Metastatic Breast Carcinoma in the Brain (tissue), 10 donors: ENCODE results near the genes C1QTNF3, RAI14 and SPEF2.

DNA sequence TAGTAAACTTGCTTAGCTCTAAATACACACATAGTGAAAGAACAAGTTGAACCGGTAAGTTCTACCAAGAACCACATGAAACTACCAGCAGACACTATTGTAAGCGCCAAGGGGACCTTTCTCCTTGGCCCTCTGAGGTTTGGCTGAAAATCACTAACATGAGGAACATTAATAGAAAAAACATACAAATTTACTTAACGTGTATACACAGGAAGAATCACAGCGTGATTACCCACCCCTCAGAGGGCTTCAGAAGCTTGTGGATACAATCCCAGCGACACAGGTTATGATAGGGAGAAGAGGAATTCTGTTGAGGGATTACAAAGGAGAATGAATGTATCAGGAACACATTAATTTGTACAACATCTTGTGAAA lies 1.6 kb upstream of the TARS1 start:
- PRO-cap, 10 experiments = peak in 2 of 10 experiments; most common plus-strand start position 97 of the sequence (in 2)

DNA sequence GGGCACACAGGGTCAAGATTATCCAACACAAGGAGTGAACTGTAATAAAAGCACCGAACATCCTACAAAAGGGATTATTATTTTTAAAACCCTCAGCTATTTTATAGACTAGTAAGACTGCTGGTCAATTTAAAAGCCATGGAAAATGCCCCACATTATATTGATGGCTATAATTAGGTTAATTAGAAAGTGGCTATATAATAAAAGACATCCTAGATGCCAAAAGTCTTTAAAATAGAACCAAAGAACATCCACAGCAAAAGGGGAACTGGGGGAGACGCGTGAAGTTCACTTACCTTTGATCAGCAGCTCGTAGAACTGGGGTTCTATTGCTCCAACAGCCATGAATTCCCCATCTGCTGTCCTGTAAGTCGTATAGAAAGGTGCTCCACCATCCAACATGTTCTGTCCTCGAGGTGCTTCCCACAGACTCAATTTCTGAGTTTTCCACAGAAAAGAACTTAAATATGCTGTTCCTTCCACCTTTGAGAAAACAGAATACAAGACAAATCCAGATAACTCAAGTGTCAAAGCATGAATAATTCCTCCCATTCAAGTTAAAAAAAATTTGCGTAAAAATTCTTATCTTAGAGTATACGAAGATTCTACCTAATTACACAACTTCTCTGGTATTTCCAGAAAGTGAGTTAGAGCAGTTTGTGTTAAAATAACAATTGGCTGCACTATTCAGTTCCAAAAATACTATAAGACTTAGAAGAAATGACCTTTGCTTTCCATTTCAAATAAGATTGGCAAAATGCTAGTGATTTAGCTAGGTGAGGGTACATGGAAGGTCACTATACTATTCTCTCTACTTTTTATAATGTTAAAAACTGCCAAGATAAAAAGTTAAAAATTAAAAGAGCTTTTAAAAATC lies 9.3 kb downstream of the AMACR start:
- PRO-cap, 10 experiments = no peak in any of the 10 experiments

DNA sequence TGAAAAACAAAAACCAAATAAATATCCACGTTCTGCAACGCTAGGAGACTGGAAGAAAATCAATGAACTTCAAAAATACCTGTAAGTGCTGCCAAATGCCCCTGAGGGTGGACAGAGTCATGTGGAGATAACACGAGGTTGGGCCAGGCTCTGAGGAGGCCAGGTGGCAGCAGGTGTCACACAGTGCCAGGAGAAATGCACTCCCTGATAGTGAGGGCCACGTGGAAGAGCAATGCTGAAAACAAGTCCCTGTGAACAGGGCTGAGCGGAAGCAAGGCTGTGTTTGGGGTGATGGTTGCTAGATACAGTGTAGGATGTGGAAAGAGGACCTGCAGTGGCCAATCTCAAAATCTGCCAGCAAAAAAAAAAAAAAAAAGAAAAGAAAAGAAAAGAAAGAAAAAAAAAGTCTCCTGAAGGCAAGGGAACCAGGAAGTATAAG lies 16.9 kb downstream of the C1QTNF3 start:
- PRO-cap, 10 experiments = no peak in any of the 10 experiments

GRCh38 chr5:34042555-34043545 lies at the start of gene C1QTNF3:
TSS of gene C1QTNF3 (minus strand) at chr5:34043213.
- PRO-cap, 10 experiments = peak in 1 of 10 experiments; most common minus-strand start chr5:34043213 (in 1)

DNA sequence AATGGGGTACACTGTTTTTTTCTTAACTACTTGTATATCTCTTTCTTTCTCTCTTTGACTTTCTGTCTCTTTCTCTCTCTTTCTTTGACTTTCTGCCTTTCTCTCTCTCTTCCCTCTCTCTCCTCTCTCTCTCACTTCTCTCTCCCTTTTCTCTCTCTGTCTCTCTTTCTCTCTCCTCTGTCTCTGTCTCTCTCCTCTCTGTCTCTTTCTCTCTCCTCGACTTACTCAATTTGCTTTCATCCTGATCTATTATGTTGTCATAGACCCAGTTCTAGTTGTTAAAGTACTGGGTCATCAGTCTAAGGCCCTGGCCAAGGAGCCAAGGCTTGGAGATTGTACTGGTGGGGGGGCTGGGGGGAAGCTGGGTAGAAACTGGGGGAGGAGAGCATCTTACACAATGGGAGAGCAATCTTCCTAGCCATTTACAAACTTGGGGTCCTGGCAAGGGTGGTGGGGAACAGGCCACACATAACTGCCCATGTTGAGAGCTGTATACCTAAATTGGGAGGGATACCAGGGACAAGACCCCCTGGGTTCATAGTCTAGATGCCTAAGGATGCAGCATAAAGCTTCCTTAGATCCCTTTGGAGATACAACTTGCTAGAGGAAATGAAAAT lies 20.3 kb upstream of the C1QTNF3 start:
- PRO-cap, 10 experiments = no peak in any of the 10 experiments

GRCh38 chr5:34167301-34167985 lies 124.4 kb upstream of the C1QTNF3 start:
- PRO-cap, 10 experiments = no peak in any of the 10 experiments

- PRO-cap, 10 experiments = no peak in any of the 10 experiments
Measured at GRCh38 chr5:34189234-34190241, 146.5 kb upstream of the C1QTNF3 start.

DNA sequence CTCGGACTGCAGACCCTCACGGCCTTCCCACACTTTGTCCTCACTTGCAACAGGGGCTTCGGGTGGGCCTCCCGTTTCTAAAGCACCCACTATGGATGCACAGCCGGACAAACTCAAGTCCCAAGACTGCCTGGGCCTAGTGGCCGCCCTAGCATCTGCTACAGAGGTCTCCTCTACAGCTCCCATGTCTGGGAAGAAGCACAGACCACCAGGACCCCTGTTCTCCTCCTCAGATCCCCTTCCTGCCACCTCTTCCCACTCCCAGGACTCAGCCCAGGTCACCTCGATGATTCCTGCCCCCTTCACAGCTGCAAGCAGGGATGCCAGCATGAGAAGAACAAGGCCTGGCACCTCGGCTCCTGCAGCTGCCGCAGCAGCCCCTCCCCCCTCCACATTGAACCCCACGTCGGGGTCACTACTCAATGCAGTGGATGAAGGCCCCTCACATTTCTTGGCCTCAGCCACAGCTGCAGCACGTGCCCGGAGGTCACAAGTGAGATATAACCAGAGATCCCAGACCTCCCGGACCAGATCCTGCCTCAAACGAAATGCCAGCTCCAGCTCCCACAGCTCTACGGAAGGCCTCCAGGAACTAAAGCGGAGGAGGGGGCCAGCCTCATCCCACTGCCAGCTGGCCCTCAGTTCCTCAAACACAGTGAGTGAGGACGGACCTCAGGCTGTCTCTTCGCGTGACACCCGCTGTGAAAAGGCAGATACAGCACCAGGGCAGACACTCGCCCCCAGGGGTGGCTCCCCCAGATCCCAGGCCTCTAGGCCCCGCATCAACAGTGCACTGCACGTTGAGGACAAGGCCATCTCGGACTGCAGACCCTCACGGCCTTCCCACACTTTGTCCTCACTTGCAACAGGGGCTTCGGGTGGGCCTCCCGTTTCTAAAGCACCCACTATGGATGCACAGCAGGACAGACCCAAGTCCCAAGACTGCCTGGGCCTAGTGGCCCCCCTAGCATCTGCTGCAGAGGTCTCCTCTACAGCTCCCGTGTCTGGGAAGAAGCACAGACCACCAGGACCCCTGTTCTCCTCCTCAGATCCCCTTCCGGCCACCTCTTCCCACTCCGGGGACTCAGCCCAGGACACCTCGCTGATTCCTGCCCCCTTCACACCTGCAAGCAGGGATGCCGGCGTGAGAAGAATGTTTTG lies 149.8 kb upstream of the C1QTNF3 start:
- PRO-cap, 10 experiments = no peak in any of the 10 experiments

DNA sequence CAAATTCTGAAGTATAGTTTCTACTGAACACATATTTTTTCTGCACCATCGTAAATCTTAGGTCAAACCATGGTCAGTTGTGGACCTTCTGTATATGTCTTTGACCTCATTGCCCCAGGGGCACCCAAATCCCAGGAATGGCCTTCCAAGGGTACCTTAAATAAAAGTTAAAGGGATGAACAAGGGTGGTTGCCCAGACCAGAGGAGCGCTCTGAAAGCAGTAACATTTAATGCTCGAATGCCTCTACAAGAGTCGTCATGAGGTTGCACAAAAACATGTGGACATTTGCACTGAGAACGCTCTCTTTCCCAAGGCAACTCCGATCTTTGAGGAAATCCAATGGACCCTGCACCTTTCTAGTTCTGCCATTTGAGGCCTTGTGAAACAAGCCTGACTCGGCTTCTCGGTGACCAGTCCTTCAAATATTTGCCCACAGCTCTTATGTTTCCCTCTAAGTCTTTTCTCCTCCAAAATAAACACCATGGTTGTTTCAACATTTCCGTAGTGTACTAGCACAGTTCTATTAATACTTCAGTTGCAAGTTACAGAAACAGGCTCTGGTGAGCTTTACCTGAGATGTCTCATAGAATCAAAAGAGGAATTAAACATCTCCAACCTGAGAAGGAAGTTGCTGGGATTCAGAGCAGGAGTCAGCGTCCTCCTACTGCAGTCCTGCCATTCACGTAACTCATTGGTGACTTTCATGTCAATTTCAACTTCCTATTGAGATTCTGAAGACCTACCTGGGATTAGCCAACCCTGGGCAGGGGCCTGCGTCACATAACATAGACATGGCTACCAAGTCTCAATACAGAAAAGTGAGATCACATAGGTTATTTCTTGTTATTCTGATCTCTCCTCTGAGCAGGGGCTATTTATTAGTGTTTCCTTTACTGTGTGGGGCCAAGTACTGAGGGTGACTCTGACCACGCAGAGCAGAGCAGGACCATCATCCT lies 168.8 kb upstream of the RAI14 start:
- PRO-cap, 10 experiments = peak in 7 of 10 experiments; most common plus-strand start position 620 of the sequence (in 5); most common minus-strand start position 329 of the sequence (in 3)

DNA sequence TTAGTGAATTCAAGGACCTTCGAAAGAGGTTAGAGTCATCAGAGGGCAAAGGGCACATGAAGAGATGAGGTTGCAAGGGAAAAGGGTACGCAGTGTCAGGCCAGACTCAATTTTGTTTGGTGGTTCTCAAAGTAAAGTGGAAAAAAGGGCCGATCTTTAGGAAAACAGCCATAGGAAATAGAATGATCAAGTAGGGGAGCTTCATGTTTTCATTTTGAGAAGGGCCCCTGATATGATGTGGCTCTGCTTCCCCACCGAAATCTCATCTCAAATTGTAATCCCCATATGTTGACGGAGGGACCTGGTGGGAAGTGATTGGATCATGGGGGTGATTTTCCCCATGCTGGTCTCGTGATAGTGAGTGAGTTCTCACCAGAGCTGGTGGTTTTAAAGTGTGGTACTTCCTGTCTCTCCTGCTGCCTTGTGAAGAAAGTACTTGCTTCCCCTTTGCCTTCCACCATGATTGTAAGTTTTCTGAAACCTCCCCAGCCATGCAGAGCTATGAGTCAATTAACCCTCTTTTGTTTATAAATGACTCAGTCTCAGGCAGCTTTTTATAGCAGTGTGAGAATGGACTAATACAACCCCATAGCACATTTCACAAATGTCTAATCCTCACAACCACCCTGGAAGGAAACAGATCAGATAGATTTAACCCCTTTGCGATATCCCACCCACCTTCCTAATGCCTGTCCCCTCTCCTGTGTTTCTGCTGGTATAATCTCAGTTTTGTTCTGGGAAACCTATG lies 157.2 kb upstream of the RAI14 start:
- PRO-cap, 10 experiments = no peak in any of the 10 experiments

DNA sequence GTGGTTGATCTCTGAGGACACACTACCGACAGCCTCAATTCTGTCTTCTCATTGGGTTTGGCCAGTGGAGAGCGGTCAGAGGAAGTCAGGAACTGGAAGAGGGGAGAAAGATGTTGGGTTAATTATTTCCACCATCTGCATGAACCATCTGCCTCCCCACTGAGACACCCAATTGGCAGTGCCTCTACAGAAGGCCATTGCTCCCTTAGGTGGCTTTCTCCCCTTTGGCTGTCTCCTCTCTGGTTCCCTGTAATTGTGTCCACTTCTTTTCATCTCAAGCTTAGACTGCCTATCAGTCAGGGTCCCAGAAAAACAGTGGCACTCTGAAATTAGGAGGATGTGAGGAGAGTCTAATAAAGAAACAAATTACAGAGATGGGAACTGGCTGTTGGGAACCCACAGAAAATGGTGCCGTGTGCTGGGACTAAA lies 154.2 kb upstream of the RAI14 start:
- PRO-cap, 10 experiments = no peak in any of the 10 experiments

DNA sequence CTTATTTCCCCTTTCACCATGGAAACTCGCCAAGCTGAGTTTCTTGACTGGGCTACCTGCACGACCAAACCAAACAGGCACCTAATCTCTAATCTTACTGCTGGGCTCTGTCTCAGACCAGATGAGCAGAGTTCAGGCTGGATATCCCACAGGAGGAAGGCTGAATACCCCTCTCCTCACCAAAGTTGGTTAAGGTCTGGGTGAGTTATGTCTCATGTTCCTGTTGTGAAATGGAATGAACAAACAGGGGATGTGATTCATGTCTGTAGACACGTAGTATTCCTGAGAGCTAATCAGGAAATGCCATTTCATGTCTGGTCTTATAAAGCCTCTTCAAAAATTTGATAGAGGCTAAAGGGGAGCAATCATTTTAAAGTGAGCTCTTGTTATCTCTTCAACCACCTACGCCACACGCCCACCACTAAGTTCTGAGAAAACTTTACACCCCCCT lies 70.0 kb upstream of the RAI14 start:
- PRO-cap, 10 experiments = peak in 1 of 10 experiments; most common plus-strand start position 336 of the sequence (in 1)

DNA sequence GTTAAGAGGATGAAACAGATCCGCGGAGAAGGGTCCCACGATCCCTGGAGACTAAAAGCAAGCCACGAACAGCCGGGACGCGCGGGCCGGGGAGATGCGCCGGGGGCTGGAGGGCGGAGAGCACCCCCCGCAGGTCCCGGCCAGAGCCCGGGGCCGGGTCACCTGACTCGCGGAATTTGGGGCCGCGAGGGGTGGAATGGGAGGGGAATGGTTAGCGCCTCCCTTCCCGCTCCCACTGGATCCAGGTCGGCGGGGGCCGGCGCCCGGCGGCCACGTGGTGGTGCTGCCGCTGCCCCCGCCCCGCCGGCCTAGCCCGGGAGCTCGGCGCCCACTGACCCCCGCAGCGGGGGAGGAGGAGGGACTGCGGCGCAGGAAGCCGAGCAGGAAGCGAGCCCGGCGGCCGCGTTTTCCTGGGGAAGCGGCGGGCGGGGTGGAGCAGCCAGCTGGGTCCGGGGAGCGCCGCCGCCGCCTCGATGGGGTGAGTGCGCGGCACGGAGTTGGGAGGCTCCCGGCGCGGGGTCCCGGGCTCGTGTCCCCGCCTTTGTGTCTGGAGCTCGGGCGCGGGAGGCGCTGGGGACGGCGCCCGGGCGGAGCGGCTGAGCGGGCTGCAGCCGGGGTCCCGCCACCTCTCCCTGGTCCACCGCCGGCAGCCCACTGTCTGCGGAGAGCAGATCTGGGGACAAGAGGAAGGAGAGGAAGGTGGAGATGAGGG lies at the start of gene RAI14:
Gene RAI14 (plus strand): TSS at position 331 of the 712 bp plus-strand sequence.
- PRO-cap, 10 experiments = peak in 9 of 10 experiments; most common plus-strand start position 341 of the sequence (in 7); most common minus-strand start position 164 of the sequence (in 8)

- PRO-cap, 10 experiments = no peak in any of the 10 experiments
Measured at GRCh38 chr5:34911287-34911972, 3.9 kb downstream of the RAD1 start.

- PRO-cap, 10 experiments = peak in 1 of 10 experiments; most common plus-strand start chr5:35199191 (in 1)
Measured at GRCh38 chr5:35198559-35199490, 31.5 kb downstream of the PRLR start.

DNA sequence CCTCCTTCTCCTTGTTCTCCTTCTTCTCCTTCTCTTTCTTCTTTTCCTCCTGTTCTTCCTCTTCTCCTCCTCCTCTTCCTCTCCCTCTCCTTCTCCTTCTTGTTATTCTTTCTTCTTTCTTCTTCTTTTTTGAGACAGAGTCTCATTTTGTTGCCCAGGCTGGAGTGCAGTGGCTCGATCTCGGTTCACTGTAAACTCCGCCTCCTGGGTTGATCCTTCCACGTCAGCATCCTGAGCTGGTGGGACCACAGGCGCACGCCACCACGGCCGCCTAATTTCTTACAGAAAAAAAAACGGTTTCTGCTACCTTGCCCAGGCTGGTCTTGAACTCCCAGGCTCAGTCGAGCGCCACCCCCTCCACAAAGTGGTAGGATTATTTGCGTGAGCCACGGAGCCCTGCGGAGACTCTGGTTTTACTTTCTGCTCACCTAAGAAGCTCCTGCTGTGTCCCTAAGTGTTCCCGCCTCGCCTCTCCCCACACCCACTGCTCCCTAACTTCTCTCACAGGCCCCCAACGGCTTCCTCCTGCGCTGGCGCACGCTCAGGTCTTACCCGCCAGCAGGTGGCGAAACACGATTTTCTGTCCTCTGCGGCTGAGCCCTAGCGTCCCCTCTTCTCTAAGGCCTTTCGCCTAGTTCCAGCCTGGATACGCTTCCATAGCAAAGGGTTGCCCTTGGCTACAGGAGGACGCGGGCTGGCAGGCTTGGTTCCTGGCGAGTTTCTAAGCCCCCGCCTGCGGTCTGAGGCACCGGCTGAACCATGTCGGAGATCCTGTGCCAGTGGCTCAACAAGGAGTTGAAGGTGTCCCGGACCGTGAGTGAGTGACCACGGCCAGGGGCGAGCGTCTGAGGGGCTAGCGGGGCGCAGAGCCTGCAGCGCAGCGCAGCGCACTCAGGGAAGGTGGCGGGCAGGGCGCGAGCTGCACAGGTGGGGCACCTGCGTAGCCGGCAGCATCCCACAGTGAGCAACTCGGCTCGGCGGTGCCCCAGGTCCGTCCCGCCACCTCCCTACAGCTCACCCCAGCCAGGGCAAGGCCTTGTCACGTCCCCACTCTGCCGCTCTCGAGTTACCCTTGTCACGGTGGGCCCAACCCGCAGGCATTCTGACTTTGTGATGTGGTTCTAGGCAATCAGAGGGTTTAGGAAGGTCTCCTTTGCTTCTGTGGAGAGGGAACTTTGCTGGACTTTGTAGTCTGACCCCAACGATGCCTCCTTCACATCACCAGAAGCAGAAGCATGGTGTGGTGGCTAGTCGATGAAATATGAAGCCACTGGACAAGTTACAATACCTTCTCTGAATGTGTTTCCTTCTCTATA lies at the start of gene SPEF2:
Gene SPEF2 (plus strand): TSS at position 625 of the 1,316 bp plus-strand sequence.
- PRO-cap, 10 experiments = peak in 10 of 10 experiments; most common plus-strand start position 662 of the sequence (in 9); most common minus-strand start position 486 of the sequence (in 4)

DNA sequence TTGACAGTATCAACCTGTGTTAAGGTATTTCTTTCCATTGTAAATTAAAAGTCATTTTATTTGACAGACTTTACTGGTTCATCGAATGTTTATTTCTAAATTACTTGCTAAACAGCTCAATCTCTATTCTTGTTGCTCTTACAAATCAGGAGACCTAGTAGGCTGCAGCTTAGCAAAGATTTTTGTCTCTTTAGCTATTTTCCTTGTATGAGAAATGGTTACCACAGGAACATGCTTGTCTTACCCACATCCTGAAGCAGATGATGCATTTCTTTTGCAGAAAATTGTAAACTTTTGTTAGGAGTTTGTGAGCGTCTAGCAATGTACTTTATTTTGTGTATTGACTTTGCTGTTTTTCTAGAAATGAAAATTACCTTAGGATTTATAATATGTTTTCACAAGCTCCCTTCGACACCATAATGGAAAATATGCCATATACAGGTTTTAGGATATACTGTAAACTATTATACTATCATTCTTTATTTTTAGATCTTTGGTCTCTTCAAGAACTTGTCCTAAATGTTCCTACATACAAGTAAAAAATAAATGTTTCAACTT lies 53.9 kb downstream of the SPEF2 start:
- PRO-cap, 10 experiments = no peak in any of the 10 experiments

GRCh38 chr5:35676823-35677022 lies 59.1 kb downstream of the SPEF2 start:
- PRO-cap, 10 experiments = no peak in any of the 10 experiments

- PRO-cap, 10 experiments = peak in 1 of 10 experiments; most common plus-strand start chr5:35863480 (in 1); most common minus-strand start chr5:35863368 (in 1)
Measured at GRCh38 chr5:35863274-35863807, 6.7 kb downstream of the IL7R start.

GRCh38 chr5:36373599-36374012 lies 71.9 kb upstream of the RANBP3L start:
- PRO-cap, 10 experiments = no peak in any of the 10 experiments